ENCODE measurements around the gene CCDC124.

GRCh38 chr19:17486281-17487288, 16.3 kb downstream of the SLC27A1 start:
- PRO-cap: no peak
- RAMPAGE, long total RNA, 4 experiments: start-site peak on the plus strand in 1 of 4 experiments, at chr19:17487106-17487220 at its widest, 7 reads per replicate

GRCh38 chr19:17522799-17523744, 4.0 kb upstream of the NIBAN3 start:
- PRO-cap: bidirectional peak, plus-strand start at chr19:17523495, minus-strand start at chr19:17523357
- RAMPAGE, long total RNA, 4 experiments: no peak in any of the 4 experiments

GRCh38 chr19:17539077-17540282, 12.4 kb downstream of the NIBAN3 start:
- PRO-cap: unidirectional peak, minus-strand start at chr19:17539674; unidirectional peak, minus-strand start at chr19:17539767
- RAMPAGE, long total RNA, 4 experiments: no peak in any of the 4 experiments

GRCh38 chr19:17555040-17555571, 343 bp upstream of the COLGALT1 start:
- PRO-cap: bidirectional peak, plus-strand start at chr19:17555695, minus-strand start at chr19:17555489
- RAMPAGE, long total RNA, 4 experiments: no peak in any of the 4 experiments

DNA sequence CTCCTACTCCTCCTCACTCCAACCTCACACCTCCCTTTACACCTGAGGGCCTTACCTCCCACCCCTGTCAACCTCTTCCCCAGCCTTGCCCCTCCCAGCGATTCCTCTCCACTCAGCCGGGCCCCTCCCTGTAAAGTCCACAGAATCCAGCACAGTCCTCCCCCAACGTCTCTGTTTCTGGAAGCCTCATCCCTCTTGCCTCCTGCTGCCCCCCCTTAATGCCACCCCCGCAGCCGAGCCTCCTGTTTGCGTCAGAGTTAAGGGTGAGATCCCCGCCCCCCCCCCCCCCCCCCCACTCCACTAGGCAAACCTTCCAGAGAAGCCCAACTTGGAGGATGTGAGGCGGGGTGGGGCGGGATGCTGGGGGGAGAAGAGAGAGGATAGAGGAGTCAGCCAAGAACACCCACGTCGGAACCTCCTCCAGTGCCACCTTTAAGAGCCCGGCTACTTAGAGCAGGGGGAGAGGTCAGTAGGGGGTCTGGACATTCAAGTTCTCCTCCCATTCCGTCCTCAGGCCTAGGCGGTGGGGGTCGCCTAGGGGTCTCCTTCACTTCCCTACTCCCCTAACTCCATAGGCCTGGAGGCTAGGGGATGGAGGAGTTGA, 2.0 kb downstream of the UNC13A start:
- PRO-cap: no peak
- RAMPAGE, long total RNA, 4 experiments: no peak in any of the 4 experiments

DNA sequence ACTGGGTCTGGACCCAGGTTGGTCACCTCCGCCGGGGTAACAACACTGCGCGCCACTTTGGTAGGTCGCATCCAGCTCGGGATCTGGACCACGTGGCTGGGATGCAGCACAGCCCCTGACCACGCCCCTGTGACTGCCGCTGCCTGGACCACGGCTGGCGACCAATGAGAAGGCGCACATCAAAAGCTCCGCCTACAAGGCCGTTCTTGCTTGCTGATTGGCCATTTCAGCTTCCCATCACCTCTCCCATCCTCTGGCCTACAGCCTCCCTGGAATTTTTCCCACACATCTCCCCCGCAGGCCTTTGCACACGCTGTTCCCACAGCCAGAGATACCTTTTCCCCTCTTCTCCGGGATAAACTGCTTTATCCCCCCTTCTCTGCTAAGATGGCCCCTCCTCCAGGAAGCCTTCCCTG, 12.5 kb upstream of the MAP1S start:
- PRO-cap: no peak
- RAMPAGE, long total RNA, 4 experiments: no peak in any of the 4 experiments

GRCh38 chr19:17762339-17763235, 11.3 kb downstream of the FCHO1 start:
- PRO-cap: no peak
- RAMPAGE, long total RNA, 4 experiments: no peak in any of the 4 experiments

DNA sequence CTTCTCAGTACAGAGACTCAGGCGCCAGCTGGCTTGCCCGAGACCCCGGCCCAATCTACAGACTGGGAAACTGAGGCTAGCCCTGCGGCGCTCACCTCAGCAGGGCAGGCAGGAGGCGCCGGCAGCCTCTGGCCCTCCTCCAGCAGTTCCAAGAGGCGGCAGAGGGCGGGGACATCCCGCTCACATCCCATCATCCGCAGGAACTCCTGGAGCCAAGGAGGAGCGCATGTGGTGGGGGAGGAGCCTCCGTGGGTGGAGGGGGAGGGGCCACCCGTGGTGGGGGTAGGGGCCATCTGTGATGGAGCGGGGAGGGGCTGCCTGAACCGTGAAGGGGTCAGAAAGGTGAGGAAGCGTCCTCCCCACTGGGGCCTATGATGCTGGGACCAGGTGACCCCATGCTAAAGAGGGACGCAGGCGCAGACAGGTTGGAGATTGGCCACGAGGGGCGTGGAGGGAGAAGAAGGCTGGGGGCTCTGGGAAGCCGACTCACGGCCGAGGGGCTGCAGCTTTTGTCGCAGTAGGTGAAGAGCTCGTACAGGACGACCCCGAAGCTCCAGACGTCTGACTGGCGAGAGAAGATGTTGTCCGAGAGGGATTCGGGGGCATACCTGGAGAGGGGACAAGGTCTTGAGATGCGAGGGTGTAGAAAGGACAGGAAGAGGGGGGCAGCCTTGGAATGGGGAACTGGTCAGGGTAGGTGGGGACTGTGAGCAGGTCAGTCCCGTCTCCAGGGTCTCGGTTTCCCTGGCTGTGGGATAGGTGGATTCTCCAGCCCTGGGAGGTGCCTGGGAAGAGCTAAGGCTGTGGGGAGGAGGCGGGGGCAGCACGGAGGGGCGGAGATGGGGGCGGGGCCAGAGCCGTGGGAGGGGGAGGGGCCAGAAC, 8.9 kb upstream of the INSL3 start:
- PRO-cap: no peak
- RAMPAGE, long total RNA, 4 experiments: no peak in any of the 4 experiments

DNA sequence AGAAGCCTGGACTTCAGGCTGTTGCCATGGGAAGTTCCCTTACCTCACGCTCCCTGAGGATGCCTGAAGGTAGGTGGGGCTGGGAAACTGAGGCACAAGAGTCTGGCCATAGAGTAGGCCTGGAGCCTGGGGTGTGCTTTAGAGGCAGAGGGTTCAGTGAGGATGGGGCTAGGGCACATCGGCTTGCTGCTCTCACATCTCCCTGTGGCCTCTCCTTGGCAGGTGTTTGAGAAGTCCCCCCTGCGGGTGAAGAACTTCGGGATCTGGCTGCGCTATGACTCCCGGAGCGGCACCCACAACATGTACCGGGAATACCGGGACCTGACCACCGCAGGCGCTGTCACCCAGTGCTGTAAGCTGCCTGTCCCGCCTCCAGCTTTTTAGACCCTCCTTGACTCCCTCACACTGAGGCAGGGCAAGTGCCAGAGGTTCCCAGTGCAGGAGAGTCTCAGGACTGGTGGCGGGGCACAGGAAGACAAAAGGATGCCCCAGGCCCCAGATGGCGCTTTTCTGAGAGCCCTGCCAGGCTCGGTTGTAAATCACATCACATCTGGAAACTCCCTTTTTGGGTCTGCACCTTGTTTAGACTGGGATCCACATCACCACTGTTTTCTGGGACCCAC, 2.3 kb downstream of the RPL18A start:
- PRO-cap: no peak
- RAMPAGE, long total RNA, 4 experiments: no peak in any of the 4 experiments

DNA sequence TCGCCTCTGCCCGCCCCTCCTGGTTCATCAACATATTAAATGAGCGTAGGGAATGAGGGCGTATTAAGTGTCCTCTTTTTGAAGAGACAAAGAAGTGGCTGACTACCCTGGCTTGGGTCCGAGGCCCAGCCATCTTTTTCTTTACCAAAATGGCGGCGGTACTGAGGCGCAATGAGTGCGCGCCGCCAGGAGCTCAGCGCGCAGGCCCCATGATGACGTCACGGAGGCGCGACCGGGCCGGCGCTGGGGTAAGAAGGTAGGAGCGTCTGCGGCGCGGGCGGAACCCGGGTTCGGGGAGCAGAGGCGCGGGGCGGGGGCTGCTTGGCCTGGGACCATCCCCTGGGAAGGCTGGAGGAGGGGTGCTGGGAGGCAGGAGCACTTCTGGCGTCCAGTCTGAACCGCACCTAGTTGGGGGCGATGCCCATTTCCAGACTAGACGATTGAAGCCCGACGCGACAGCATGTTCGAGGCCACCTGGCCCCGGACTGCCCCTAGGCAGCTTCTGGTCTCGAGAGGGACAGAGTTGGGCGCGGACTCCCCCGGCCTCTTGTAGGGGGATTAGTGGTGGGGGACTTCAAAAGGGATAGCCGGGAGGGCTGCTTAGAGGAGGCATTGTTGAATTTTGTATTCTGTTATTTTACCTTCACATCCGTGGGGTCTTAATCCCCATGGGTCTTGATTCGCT, at the start of gene CCDC124:
Gene CCDC124 (plus strand): TSS at position 223 of the 685 bp plus-strand sequence.
- PRO-cap: unidirectional peak, plus-strand start at position 235 of the sequence
- RAMPAGE, long total RNA, 4 experiments: start-site peak on the plus strand in 4 of 4 experiments, centred at positions 229 to 241 of the sequence, 119 to 246 reads per replicate

- PRO-cap: bidirectional peak, plus-strand start at chr19:18021648, minus-strand start at chr19:18021532
- RAMPAGE, long total RNA, 4 experiments: no peak in any of the 4 experiments
These were observed 13.3 kb downstream of the ARRDC2 start for GRCh38 chr19:18021026-18021948.

DNA sequence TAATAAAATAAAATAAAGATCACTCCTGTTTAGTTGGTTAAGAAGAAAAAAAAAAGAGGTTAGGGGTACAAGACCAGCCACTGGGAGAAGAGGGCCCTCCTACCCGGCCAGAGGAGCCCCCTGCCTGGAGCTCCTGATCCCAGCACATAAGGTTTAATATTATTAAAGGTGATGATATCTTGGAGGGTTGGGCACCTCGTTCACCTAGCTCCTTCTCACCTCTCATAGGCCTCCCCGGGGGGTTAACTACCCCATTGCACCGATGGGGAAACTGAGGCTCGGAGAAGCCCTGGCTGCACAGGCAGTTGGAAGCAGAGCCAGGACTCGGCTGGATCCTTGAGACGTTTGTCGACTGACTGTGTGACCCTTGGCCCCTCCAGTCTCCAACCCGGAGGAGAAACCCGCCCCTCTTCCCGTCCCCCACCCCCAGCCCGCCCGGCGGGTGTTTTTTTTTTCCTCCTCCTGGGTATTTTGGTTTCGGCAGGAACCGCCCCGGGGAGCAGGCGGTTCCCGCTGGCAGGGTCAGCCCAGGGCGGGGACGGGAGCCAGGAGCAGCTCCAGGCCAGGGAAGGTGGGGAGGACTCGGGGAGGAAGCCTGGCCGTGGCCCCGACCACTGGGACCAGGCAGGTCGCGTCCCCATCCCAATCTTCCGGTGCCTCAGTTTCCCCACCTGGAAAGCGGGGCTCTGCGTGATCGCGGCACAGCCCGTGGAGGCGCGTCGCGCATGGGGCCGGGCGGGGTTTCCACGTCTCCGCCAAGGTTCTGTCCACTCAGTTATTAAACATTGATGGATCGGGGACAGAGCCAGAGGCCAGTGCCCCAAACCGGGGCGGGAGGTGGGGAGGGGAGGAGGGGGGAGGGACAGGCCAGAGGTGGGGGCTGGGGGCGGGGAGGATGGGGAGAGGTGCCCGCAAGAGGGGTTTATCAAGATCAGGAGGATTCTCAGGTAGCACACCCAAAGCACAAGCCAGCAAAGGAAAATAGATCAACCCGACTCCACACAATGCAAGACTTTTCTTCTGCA, 35.0 kb downstream of the IL12RB1 start:
- PRO-cap: no peak
- RAMPAGE, long total RNA, 4 experiments: no peak in any of the 4 experiments

GRCh38 chr19:18100492-18101148, 3.0 kb downstream of the MAST3 start:
- PRO-cap: no peak
- RAMPAGE, long total RNA, 4 experiments: no peak in any of the 4 experiments

- PRO-cap: no peak
- RAMPAGE, long total RNA, 4 experiments: no peak in any of the 4 experiments
These were observed 4.6 kb downstream of the PIK3R2 start for GRCh38 chr19:18157495-18158070.

GRCh38 chr19:18168694-18169484, 4.7 kb upstream of the IFI30 start:
- PRO-cap: bidirectional peak, plus-strand start at chr19:18169220, minus-strand start at chr19:18168864
- RAMPAGE, long total RNA, 4 experiments: no peak in any of the 4 experiments

DNA sequence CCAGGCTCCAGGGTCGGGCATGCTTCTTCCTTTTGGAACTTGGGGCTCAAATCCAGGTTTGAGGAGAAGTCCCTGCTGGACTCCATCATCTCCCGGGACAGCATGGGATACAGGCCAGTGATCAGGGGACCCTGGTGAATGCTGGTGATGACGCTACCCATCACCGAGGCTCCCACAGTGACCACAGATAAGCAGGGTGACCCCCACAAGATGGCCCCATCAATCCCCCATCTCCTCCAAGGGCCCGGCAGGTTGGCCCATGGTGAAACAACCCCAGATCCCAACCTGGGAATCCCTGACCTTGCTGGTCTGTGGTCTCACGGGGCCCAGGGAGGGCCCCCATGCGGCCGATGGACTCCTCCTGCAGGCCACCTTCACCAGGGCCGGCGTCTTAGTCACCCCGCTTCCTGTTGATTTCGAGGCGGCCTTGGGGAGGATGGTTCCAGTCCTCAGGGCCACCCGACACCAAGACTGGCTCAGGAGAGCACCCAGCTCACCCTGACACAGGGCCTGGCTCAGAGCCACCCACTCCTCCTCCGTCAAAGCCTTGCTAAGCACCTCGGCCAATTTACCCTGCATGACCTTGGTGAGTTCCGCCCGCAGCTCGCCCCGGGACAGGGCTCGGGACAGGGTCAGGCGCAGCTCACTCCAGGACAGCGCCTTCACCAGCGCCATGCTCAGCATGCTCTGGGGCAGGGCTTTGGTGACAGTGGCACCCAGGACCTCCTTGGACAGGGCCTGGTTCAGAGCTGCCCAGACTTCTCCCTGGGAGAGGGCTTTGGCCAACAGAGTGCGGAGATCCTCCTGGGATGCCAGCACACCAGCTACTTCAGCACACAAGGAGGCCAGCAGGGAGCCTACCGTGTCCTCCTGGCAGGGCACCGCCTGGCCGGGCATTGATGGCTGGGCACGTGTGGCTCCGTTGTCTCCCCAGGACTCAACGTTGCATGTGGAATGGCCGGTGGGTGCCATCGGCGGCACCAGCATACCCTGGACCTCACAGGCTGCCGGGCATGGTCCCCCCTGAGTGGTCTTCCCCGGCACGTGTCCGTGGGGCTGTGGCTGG, 9.9 kb downstream of the IQCN start:
- PRO-cap: no peak
- RAMPAGE, long total RNA, 4 experiments: start-site peak on the minus strand in 1 of 4 experiments, centred at position 709 of the sequence, 31 reads per replicate

DNA sequence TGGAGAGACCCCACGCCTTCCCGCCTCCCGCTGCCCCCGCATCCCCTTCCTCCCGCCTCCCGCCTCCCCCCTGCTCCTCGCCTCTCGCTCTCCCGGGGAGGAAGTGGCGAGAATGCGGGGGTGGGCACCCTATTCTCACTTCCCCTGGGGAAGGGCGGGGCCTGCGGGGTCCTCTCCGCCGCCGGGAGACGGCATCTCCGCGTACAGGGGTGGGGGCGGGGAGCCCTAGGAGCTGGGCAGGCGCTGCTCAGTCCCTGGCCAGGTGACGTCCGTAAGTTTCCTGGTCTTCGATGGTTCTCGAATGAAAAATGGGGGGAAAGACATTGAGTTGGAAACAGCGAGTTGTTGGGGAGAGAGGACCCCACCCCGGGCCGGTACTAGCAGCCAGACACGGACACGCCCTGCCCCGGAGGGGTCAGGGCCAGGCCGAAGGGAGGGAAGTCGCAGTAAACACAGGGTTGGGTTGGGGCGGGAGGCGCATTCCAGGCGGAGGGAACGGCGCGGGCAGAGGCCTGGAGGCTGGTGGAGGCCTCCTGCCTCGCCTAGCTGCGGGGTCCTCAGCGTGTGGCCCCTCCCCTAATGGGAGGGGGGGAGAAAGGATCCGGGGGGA, 10.3 kb upstream of the JUND start:
- PRO-cap: bidirectional peak, plus-strand start at position 480 of the sequence, minus-strand start at position 105 of the sequence
- RAMPAGE, long total RNA, 4 experiments: start-site peak on the plus strand in 1 of 4 experiments, centred at position 489 of the sequence, 8 reads per replicate

GRCh38 chr19:18387059-18387313, 1.0 kb downstream of the GDF15 start:
- PRO-cap: no peak
- RAMPAGE, long total RNA, 4 experiments: no peak in any of the 4 experiments

DNA sequence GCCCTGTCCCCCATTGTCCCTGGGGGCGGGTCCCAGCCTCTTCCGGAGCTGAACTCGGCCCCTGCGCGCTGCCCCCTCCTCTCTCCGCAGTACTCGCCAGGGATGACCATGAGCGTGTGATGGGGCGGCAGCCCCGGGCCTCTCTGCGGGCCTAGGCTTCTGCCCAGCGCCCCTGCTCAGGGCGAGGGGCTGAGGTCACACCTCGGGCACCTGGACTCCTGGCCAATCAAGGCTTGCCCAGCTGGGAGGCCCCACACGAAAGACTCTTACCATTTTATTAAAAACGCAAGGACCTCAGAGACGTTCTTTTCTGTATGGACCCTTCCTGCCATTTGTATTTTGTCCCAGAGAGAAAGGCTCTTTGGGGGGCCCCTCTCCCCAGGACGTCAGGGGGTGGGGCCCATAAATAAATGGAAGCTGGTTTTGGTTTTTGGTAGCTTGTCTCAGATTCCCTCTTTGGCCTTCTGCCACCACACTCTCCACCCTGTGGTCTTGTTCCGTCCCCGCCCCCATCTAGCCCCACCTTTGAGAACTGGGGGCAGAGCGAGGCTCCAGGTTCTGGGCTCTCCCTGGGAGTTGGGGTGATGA, 3.7 kb downstream of the ISYNA1 start:
- PRO-cap: no peak
- RAMPAGE, long total RNA, 4 experiments: no peak in any of the 4 experiments

GRCh38 chr19:18440291-18440859, 2.4 kb upstream of the ISYNA1 start:
- PRO-cap: no peak
- RAMPAGE, long total RNA, 4 experiments: no peak in any of the 4 experiments